T-cell (primary cell): ENCODE data around the genes SLC44A1, FKTN and ABITRAM.

DNA sequence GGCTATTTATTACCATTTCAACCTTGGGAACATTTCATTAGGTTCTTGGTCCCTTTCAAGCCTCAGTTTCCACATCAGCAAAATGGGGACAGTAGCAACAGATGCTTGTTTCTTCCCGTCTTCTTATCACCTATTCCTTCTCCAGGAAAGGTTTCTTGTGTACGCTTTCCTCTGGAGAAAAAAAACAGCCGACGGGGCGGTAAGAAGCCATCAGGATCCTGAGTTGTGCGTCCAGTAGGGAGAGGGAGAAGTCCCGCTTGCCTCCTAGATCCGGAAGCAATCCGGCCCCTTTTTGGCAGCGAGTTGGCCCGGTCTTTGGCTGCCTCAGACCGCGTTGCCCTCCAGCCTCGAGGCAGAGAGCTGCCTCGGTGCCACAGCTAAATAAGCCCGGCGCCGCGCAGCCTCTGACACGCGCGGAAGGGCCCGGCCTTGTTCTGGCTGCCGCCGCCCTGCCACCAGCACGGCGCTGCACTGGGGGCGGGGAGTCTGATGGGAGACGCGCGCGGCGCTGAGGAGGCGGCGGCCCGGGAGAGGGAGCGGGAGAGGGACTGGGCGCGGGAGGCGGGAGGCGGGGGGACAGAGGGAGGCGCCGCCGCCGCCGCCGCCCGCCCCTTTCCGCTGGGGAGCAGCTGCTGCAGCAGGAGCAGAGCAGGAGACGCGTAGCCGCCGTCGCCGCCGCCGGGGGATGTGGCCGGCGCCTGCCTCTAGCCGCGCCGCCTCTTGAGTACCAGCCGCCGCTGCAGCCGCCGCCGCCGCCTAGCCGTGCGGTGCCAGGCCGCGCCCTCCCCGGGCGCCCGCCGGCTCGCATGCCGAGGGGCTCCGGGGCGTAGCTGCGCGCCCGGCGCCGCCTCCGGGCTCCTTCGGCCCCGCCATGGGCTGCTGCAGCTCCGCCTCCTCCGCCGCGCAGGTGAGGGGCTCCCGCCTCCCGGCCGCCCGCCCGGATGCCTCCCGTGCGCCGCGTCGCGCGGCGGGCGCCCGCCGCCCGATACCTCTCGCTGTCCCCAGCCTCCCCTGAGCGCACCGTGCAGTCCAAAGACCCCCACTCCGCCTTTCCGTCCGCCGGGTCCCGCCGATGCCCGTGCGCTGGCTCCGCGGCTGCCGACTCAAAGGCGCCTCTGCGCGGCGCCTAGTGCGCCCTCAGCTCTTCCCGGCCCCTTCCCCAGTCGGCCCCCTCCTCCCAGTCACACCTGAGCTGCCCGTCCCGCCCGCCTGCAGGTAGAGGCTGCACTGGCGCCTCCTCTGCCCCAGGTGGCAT, at the start of gene SLC44A1:
SLC44A1 (plus strand) TSS at position 654 of the 1,255 bp plus-strand sequence.
- PRO-cap, 7 experiments = peak in 7 of 7 experiments; most common plus-strand start position 654 of the sequence (in 4); most common minus-strand start position 370 of the sequence (in 7)

DNA sequence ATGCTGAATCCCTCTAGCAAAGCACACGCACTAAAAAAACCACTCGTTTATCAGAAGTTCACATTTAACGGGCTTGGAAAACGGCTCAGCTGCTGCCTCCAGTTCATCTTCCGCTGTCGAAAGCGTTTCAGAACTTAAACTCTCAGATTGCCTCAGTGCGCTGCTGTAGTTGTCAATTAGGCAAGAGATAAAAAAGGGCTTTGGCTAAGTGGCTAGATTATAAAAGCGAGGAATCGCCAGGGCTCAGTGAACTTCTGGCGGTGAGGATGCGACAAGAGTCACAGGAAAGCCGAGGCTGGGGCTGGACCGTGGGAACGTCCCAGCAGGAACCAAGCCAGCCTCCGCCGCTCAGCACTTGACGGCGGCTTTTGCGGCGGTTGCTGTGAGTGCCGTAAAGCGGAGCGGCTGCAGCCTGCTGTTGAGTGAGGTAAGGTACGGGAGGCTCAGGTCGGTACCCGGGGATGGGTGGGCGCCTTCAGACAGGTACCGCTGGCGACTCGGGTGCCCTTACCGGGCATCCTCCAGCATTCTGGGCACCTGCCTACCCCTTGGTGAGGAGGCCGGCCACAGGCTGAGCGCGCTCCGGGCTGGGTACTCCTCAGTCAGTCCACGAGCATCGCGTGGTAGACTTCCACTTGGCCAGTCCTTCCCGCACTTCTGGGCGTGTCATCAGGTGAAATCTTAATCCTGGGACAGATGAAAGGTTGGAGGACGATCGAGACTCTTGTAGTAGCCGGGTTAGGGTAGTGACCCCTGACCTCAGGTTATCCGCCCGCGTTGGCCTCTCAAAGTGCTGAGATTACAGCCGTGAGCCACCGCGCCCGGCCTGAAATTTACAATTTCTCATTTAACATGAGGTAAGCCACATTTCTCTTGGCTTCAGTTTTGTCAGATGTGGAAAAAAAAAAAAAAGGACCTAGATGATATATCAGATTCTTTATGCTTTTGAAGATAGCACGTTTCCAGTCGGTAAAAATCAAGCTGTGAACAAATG, at the start of gene FKTN:
FKTN (plus strand) TSS at position 393 of the 994 bp plus-strand sequence.
- PRO-cap, 7 experiments = peak in 6 of 7 experiments; most common plus-strand start position 394 of the sequence (in 5); most common minus-strand start position 370 of the sequence (in 3)

- PRO-cap, 7 experiments = no peak in any of the 7 experiments
These were observed 911 bp downstream of the TMEM38B start for GRCh38 chr9:105695336-105695568.

GRCh38 chr9:106621288-106621878, 241.6 kb upstream of the ZNF462 start:
- PRO-cap, 7 experiments = no peak in any of the 7 experiments

DNA sequence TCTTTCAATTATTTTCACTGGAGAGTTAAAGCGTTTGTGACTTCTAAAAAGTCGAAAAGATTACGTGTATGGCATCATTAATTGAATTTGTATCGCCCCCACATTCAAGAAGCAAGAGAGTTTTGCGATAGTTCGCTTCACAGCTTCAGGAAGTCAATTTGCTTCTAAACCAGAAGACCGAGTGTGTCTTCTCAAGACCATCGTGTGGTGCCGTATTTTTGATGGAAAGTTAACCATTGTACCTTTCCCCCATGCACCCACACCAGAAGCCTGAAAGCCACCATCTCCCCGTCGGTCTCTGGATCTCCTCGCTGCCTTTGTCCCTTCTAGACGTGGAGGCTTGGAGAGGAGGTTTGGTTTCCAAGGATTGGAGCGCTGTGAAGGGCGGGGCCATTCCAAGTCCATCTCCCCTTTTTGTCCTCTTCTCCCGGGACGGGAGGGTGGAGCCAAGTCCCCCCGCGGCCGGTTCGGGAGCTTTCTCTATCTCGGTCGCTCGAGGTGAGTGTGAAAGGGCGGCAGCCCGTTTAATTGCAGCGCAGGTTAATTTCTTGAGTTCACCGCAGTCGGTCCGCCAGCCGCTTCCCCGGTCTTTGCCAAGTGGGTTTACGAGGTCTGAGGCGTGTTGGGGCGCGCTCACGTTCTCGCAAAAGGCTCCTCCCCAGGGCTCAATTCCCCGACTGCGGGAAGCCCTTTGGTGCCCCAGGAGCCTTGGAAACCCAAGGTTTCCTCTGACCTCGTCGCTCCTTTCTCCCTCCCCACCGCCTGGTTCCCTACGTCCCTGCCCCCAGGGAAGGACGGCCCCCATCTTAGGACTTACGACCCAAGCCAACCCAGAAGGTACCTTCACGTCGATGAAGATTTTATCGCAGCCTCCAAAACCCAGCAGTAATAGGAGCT, 3.0 kb upstream of the ZNF462 start:
- PRO-cap, 7 experiments = no peak in any of the 7 experiments

DNA sequence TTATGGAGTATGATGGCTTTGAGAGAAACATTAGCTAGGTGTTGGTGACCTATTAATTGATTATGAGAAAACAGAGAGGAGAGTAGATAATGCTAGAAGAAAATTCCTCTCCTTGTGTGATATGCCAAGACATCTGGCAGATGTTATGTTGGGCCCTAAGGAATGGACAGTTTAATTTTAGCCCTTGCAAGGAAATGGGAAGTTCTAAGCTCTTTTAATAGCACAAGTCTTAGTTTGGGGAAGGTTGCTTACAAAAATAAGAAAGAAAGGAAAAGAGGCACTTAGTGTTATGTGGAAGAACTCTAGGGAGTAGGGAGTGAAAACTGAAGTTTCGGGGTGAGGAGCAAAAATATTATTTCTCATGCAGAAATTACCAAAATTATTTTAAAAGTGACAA, 5.2 kb downstream of the ZNF462 start:
- PRO-cap, 7 experiments = no peak in any of the 7 experiments

DNA sequence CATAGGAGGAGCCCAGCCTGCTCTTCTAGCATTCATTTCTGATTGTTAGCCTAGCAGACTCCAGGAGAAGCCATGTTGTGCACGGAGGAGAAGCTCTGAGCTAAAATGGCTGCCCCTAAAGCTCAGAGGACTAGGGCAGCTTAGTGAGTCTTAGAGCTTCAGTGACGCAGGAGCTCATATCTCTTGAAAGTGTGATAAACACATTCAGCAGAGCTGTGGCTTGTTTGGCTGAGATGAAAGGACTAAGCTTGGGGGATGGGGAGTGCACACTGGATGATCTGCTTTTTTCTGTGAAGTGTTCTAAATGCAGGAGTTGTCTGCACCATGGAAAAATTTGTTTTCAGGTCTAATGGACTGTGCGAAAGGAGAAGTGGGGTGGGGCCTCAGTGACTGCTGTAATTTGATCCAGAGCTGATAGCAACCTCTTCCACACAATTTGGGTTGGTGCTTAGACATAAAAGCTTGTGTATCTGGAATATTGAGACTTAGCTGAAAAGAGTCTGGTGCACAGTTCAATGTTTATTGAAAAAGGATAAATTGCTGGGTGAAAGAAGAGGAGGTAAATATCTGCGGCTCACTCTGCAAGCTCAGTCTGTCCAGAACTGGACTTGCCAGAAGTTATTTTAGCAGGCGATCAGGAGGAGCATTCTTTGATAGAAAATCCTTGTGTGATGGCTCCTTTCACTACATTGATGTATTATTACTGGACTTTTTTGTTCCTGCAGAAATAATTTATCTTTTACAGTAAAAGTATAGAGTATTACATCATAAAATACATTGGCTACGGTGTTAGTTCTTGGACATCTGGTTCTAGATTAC, 58.6 kb downstream of the ZNF462 start:
- PRO-cap, 7 experiments = peak in 2 of 7 experiments; most common minus-strand start position 97 of the sequence (in 1)

- PRO-cap, 7 experiments = no peak in any of the 7 experiments
These were observed 149.9 kb downstream of the ZNF462 start for GRCh38 chr9:107012677-107013419.

GRCh38 chr9:107142354-107142838, 140.7 kb upstream of the RAD23B start:
- PRO-cap, 7 experiments = no peak in any of the 7 experiments

GRCh38 chr9:107221819-107222742, 61.0 kb upstream of the RAD23B start:
- PRO-cap, 7 experiments = no peak in any of the 7 experiments

DNA sequence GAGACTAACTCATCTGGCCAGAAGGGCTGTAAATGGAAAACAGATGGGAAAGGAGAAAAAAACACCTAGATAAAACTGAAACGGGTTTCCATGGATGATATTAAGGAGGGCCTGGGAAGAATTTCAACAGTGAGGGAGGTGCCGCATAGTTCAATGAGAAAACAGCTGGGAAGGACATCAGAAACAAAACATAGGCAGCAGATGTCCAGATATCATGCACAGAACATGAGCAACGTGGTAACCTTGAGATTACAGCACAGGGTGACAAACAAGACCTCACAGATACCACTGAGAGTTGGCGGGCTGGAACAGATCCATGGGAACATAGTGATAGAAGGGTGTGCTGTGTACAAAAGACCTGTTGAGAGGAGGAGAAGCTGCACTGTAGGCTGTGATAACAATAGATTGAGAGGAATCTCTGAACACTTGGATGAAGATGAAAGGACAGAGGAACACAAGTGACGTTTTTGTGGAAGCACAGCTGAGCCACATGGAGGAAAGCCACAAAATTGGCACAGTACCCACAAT, 31.1 kb upstream of the RAD23B start:
- PRO-cap, 7 experiments = no peak in any of the 7 experiments

DNA sequence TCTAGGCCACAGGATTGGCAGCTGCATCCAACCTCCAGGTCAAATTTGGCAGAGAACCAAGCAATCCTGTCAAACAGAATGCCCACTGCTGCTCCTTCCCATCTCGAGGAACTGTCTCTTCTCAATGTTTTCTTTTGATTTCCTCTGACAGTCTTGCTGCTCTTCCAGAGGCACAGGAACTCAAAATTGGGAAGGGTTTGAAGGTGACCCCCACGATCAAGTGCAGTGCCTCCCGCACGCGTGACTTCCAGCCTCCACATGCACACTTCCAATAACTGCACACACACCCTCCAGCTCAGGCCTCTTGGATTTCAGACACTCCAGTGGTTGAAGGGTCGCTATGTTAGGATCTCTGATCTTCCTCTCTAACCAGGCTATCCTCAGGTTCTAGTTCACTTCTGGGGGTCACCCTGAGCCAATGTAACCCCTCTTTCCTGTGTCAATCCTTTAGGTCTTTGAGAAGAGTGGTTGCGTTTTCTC, 55.4 kb downstream of the RAD23B start:
- PRO-cap, 7 experiments = no peak in any of the 7 experiments

GRCh38 chr9:107425044-107425740, 64.4 kb downstream of the KLF4 start:
- PRO-cap, 7 experiments = no peak in any of the 7 experiments

DNA sequence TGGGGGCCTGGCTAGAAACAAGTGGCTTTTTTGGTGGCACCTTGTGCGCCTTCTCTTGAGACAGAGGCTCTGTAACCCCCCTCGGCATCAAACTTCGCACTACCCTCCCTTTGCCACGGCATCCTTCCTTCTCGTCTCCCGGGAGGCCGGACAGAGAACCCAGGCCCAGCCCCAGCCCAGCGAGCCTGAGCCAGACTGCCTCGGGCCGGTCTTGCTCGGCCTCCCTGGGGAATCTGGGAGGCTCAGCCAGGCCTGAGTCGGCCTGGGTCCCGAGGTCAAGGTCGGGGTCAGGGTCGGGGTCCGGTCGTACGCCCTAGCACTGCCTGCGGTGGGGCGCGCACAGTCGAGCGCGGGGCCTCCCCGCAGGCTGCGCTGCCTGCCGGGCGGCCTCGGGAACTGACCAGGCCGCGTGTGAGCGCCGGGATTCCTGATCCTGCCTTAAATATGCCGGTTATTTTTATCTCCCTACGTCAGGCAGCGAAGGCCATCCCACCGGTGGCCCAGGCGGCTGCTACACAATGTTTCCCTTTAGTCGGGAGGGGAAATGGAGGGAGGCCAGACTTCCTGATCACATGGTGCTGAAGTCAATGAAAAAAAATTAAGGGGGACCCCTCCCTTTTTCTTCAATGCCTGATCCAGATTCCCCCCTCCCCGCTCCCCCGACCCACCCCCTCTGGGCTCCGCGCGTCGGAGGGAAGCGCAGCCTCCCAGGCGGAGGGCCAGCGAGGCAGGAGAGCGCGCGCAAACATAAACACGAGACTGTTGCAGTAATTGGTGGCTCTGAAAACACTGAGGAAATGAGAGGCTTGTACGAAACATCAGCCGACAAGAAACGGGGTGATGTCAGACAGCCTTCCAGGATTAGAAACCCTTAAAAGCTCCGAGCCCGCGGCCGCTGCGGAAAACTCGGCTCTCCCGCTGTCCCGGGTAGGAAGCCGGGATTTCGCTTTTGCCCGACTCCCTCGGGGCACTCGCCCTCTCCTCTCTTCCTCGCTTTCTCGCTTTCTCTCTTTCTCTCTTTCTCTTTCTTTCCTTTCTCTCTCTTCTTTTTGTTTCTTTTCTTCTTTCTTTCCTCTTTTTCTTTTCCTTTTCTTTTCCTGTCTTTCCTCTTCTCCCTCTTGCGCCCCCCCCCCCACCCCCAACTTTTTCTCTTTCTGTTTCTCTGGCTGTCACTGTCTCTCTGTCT, 148.1 kb upstream of the KLF4 start:
- PRO-cap, 7 experiments = peak in 6 of 7 experiments; most common minus-strand start position 413 of the sequence (in 6)

DNA sequence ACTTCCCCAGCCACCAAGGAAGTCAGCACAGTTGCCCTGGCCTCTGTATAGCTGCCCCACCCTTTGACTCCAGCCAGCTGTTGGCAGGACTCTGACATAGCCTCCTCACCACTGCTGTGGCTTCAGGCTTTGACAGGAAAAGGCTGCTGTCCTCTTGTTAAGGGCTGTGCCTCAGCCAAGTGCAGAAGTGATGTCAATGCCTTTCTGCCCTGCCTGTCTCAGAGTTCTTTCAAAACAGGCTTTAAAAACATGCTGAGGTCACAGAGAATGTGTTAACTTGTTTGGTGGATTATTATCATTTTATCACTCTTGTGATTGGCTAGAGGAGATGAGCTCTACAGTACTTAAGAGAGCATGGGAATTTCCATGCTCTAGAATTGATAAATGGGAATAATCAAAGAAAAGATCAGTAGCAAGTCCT, 487.3 kb upstream of the KLF4 start:
- PRO-cap, 7 experiments = no peak in any of the 7 experiments

GRCh38 chr9:108551595-108551970, 304.2 kb downstream of the ACTL7B start:
- PRO-cap, 7 experiments = no peak in any of the 7 experiments

DNA sequence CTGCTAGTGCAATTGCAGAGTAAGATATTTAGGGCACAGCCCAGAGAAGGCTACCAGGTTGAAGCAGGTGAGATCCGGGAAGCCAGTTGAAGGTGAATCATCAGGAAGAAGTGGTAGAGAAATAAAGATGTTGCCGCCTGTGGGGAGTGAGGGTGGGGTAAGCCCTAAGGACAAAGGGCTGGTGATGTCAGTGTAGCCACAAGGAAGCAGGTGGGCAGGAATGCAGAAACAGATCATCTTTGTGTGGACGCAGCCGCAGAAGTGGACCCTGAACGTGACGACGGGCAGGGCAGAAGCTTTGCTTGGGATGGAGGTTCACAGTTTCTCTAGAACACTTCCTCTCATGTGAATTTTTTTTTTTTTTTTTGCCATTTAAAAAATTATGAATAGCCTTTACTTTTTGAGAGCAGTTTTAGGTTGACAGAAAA, 164.1 kb downstream of the ACTL7B start:
- PRO-cap, 7 experiments = no peak in any of the 7 experiments

DNA sequence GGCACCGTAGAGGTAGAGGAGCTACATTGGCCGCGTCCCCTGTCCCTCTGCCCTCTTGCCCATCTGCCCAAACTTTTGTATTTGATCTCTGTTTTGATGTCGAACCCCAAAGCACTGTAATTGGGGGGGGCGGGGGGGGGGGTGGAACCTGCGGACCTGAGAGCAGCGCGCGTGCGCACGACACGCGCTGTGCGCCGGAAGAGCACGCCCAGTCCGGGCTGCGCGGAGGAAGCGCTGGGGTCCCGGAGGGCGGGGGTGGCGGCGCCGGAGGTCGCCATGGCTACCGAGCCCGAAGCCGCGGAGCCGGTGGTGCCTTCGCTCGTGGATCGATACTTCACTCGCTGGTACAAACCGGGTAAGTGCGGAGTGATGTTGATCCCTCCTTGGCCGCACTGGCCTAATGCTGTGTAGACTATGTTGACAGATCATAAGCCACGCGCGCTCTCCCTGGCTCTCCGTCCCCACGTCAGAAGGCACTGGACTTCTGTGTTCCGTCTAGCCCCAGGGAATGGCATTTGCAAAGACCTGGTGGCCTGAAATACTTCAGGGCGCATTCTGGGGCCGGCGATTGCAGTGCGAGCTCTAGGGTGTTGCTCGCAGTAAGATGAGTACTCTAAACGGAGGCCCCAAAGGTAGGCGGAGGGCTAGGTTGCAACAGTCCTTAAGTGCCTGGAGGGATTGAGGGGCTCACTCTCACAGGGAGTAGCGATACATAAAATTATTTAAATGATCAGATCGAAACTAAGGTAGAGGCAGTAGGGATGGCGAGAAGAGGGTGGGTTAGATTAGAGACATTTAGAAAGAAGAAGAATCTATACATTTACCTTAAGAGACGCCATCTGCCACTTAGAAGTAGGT, at the start of gene ABITRAM:
ABITRAM (plus strand) TSS at position 190 of the 858 bp plus-strand sequence.
- PRO-cap, 7 experiments = peak in 7 of 7 experiments; most common plus-strand start position 205 of the sequence (in 5); most common minus-strand start position 118 of the sequence (in 2)

DNA sequence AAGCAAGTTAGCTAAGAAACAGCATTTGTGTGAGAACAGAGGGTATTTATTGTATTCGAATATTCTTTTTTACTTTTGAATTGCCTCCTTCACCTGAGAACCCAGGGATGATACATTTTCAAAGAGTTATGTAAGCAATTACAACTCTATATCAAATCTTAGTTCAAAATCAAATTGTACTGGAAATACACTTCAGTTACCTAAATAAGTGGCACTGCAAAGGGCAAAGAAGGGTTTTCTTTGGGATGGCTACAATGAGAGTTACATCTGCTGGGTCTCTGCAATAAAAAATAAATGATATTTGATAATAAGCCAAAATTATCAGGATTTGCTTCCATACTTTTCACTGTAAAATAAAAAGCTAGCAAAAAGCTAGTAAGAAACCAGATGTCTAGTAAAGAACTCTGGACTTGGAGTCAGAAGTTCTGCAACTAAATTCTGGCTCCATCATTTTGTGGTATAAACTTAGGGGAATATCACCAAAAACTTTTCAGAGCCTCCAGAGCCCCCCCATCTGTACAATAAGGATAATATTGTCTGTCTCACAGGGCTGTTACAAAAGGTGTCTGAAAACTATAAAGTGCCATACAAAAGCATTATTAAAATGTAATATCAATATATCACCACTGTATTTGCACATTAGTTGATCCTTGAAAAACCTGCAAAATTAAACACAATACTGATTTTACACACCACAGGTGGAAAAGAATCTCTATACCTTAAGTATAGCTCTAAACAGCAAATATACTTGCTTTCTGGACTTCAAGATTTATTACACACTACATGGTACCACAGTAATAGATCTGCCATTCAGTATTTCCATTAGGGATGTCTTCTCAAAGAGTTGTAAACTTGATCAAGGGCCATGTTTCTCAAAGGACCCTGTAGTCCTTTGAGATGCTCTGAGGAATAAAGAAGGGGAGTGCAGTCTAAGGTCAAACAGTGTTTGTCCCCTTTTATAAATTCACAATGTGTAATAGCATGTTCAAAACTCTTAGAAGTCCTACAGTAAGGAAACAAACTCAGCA, 2.2 kb upstream of the CTNNAL1 start:
- PRO-cap, 7 experiments = no peak in any of the 7 experiments

DNA sequence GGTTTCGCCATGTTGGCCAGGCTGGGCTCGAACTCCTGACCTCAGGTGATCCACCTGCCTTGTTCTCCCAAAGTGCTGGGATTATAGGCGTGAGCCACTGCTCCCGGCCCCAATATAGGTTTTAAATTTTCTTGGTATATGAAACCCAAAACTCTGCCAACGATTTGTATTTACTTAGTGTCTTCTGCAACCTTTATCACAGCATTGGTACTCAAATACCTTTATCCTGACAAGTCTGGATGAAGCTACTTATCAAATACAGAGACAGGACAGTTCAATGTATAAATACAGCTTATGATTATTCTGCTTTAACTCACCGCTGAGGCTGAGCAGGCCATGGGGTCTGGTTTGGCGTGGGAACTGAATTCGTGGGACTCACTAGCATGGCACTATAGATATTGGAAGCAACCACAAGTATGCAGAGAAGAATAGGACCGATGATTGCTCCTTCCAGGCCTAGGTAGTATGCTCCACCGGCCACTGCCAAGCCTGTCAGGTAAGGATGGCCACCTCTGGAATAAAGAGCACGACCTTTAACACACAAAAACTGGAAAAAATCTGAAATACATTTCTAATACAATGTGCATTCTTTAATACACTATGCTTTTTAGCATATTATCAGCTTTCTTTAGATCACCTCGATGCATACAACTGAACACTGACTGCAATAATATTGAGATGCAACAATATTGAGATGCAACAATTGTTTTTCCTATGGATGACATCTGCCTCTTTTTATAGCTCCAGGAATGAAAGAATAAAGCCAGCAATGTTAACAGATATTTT, 19.9 kb upstream of the CTNNAL1 start:
- PRO-cap, 7 experiments = no peak in any of the 7 experiments